ENCODE measurements around the gene NFIL3.

- PRO-cap = no peak
- RAMPAGE, long total RNA, 4 experiments = no peak in any of the 4 experiments
These were observed 419.6 kb downstream of the GADD45G start for GRCh38 chr9:90024383-90024909.

GRCh38 chr9:90432728-90433378 lies 209.8 kb downstream of the DIRAS2 start:
- PRO-cap = no peak
- RAMPAGE, long total RNA, 4 experiments = no peak in any of the 4 experiments

- PRO-cap = no peak
- RAMPAGE, long total RNA, 4 experiments = no peak in any of the 4 experiments
These were observed 1.1 kb upstream of the SYK start for GRCh38 chr9:90800558-90800959.

GRCh38 chr9:90804320-90804682 lies 2.7 kb downstream of the SYK start:
- PRO-cap = no peak
- RAMPAGE, long total RNA, 4 experiments = no peak in any of the 4 experiments

DNA sequence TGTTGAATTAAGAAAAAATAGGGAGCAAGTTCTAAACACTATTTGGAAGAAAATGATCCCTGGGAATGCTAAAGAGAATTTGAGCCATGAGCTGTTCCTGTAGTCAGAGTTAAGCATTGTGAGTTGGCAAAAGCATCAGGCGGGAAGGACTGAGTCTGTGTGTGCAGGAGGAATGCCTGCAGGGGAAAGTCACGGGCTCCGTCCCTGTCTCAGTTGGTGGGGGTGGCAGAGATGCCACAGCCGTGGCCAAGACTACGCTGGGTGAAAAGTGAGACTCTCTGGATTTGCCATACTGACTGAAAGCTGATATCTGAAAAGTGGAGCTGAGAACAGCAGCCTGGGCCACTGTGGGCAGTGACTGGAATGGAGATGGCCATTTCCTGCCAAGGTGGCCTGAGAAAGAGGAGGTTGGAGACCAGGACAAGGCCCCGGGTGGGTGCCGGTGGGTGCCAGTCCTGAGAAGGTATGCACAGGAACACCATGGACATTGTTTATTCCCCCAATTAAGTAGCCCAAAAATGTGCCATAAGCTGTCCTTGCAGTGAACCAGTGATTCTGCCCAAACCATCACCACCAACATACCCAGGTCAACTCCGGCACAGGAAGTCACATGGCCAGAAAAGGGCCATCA lies 37.2 kb downstream of the SYK start:
- PRO-cap = no peak
- RAMPAGE, long total RNA, 4 experiments = no peak in any of the 4 experiments

- PRO-cap = no peak
- RAMPAGE, long total RNA, 4 experiments = no peak in any of the 4 experiments
These were observed 58.0 kb downstream of the SYK start for GRCh38 chr9:90859727-90859926.

DNA sequence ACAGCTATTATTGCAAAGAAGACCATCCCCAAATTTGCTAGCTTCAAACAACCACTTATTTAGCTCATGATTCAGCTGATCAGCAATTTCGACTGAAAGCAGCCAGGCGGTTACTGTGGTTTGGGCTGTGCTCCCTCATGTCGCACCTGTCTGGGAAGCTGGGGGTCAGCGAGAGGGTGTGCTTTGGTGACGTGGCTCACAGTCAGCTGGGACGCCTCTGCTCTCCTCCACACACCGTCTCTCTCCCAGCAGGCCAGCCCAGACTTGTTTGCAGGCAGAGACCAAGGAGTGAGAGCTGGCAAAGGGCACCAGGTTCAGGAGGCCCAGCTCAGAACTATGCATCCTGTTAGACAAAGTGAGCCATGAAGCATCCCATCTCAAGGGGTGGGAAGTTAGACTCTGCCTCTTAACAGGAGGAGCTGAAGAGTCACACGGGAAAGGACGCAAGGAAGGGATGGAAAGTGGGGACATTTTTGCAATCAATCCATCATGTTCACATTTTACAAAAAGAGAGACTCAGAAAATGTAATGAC lies 141.0 kb downstream of the SYK start:
- PRO-cap = bidirectional peak, plus-strand start at position 277 of the sequence, minus-strand start at position 122 of the sequence
- RAMPAGE, long total RNA, 4 experiments = no peak in any of the 4 experiments

DNA sequence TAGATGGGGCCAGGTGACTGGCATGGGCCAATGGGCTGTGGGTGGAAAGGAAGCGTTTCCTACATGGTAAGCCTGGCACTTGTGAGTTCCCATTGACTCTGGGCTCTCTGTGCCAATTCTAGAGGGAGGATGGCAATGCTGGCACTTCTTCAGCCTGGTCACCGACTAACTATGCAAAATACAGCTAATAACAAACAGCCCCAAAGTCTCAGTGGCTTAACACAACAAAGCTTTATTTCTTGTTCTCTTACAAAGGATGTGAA lies 258.1 kb downstream of the SYK start:
- PRO-cap = no peak
- RAMPAGE, long total RNA, 4 experiments = no peak in any of the 4 experiments

DNA sequence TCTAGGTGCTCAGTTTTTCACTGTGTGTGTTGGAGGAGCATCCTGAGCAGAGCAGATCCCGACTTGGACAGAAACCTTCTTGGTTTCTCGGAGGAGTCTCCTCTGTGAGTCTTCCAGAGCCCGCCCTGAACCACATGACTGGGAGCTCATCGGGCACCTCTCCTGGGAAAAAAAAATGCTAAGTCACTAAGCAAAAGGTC lies 255.3 kb downstream of the AUH start:
- PRO-cap = no peak
- RAMPAGE, long total RNA, 4 experiments = no peak in any of the 4 experiments

- PRO-cap = bidirectional peak, plus-strand start at chr9:91162502, minus-strand start at chr9:91162260; bidirectional peak, plus-strand start at chr9:91162955, minus-strand start at chr9:91162866
- RAMPAGE, long total RNA, 4 experiments = no peak in any of the 4 experiments
These were observed 199.4 kb downstream of the AUH start for GRCh38 chr9:91161971-91163056.

GRCh38 chr9:91163057-91163589 lies 198.6 kb downstream of the AUH start:
- PRO-cap = bidirectional peak, plus-strand start at chr9:91163514, minus-strand start at chr9:91163216
- RAMPAGE, long total RNA, 4 experiments = no peak in any of the 4 experiments

DNA sequence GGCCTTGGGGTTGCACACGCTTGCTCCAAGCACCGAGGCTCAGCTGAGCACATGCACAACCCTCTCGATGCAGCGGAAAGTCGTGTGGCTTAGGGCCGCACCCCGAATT lies 167.8 kb downstream of the AUH start:
- PRO-cap = no peak
- RAMPAGE, long total RNA, 4 experiments = no peak in any of the 4 experiments

DNA sequence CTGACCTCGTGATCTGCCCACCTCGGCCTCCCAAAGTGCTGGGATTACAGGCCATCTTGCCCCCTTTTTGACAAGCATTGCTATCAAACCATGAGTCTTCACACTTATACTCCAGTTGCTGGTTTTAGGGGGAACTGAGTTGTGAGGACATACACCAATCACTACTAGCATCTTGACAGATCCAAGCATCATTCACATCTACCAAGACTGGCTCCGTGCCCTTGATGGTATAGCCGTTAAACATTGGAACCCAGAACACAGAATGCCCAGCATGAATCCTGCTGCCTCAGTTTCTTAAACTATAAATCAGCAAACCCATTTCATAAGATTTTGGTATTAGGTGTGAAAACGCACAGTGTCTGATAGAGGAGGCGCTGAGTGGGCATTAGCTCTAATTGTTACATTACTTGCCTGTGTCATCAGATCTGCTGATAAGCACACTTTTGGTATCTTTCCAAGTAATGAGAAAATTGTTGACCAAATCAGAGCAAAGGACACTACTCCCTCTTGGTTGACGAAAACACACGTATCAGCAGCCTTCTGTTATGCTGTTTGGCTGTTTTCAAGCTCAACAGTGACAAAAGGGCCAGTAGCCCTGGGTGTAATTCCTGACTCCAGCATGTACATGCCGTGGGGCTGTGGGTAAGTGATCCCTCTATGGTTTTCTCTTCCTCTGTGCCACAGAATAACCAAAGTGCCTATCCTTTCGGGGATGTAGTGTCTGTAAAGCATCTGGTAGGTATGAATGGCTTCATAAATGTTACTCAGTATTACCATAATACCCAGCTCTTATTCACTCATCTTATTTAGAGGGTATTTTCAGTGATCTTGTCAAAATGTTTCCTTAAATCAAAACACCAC lies 151.5 kb downstream of the AUH start:
- PRO-cap = no peak
- RAMPAGE, long total RNA, 4 experiments = no peak in any of the 4 experiments

- PRO-cap = no peak
- RAMPAGE, long total RNA, 4 experiments = no peak in any of the 4 experiments
These were observed 131.4 kb downstream of the AUH start for GRCh38 chr9:91230196-91230910.

DNA sequence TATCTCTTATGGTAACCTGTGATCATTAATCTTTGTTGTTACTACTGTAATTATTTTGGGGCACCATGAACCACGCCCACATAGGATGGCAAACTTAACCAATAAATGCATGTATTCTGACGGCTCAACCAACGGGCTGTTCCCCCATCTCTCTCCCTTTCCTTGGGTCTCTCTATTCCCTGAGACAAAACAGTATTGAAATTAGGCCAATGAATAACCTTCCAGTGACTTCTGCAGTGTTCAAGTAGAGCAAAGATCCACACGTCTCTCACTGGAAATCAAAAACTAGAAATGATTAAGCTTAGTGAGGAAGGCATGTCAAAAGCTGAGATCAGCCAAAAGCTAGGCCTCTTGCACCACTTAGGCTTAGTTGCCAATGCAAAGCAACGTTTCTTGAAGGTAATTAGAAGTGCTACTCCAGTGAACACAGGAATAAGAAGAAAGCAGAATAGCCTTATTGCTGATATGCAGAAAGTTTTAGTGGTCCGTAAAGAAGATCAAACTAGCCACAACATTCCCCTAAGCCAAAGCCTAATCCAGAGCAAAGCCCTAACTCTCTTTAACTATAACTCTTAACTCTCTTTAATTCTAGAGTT lies 68.6 kb downstream of the AUH start:
- PRO-cap = no peak
- RAMPAGE, long total RNA, 4 experiments = no peak in any of the 4 experiments

GRCh38 chr9:91421881-91422884 lies 1.4 kb downstream of the NFIL3 start:
- PRO-cap = bidirectional peak, plus-strand start at chr9:91422799, minus-strand start at chr9:91422511
- RAMPAGE, long total RNA, 4 experiments = no peak in any of the 4 experiments

DNA sequence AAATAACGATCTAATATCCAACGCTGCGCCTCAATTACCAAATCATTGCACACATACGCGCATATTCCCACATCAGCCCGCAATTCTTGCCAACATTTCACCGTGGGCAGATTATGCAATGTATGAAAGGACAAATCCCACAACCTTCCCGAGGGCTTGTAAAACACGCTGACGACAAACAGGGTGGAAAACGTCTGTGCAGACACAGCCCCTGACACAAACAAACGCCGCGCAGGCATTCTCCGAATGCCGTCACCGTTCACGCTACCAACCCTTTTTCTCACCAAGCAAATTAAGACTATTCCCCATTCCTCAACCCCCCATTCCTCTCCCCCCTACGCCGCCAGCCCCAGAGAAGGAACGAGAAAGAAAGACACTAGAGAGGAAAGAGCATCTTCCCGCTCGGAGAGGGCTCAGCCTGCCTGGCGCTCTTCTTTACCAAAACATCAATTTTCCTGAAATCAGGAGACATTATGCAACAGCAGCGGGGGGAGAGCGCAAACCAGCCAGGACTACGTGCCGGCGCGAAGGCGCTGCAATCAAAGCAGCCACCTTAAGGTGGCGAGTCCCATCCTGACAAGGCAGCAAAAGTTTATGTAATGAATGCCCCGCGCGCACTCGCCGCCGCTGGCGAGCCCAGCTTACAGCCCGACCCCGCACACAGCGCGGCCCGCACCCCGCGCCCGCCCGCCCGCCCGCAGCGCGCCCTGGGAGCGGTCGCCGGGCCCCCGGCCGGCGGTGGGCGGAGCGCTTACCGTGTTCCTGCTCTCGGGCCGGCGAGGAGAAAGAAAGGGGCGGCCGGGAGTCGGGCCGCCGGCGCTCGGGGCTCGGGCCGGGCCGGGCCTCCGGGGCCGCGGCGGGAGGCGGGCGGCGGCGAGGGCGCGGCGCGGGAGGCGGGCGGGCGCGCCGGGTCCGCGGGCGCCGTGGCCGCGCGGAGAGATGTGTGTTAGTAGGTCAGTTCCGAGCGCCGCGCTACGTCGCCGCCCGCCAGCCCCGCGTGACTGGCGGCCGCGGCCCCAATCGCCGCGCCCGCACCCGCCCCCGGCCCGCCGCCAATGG lies at the start of gene NFIL3:
Gene NFIL3, minus strand, starts transcription at position 948 of the 1,059 bp plus-strand sequence.
- PRO-cap = bidirectional peak, plus-strand start at position 177 of the sequence, minus-strand start at position 254 of the sequence; bidirectional peak, plus-strand start at position 542 of the sequence, minus-strand start at position 447 of the sequence; bidirectional peak, plus-strand start outside the sequence, minus-strand start at position 1,003 of the sequence
- RAMPAGE, long total RNA, 4 experiments = no peak in any of the 4 experiments

DNA sequence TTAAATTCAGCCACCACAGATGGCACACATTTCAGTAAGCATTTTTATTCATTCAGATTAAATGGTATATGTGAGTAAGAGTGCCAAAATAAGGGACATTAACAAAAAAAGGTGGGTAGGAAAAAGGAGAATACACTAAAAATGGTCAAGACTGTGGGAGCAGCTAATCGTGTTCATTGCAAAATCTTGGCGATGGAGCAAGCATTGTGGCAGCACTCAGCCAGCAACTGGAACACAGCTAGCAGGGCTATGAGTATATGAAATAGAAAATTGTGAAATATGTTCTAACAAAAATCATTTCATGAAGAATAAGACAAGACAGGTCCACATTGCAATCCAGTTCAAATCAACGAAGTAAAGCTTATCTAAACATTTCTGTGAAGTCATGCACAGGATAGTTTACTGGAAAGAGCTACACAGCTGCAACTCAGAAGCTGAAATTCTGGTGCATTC lies 5.2 kb upstream of the NFIL3 start:
- PRO-cap = unidirectional peak, minus-strand start at position 234 of the sequence
- RAMPAGE, long total RNA, 4 experiments = no peak in any of the 4 experiments

- PRO-cap = no peak
- RAMPAGE, long total RNA, 4 experiments = no peak in any of the 4 experiments
These were observed 77.1 kb upstream of the NFIL3 start for GRCh38 chr9:91500718-91501066.

DNA sequence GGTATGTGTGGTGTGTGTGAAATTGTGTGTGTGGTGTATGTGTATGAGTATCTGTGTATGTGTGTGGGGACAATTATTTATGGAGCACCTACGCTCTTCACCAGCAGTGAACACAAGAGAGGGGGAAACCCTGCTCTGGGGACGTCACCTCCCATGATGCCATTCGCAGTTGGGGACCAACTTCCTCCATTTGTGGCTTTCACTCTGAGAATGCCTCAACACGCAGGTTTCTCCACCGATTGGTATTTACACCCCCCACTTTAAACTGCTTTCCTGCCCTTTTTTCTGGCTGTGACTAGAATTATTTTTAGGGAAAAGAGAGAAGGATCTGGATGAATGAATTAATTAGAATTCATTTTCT lies 238.0 kb downstream of the ROR2 start:
- PRO-cap = no peak
- RAMPAGE, long total RNA, 4 experiments = no peak in any of the 4 experiments